Measurements from ENCODE around the genes RHBDL1, CACNA1H and GNPTG.

- PRO-cap: bidirectional peak, plus-strand start at chr16:637252, minus-strand start at chr16:637032
Observed at GRCh38 chr16:636910-637184, 742 bp upstream of the METTL26 start.

- PRO-cap: no peak
Observed at GRCh38 chr16:675397-676193, at the start of gene RHBDL1. Gene RHBDL1 (plus strand): TSS chr16:675671.

DNA sequence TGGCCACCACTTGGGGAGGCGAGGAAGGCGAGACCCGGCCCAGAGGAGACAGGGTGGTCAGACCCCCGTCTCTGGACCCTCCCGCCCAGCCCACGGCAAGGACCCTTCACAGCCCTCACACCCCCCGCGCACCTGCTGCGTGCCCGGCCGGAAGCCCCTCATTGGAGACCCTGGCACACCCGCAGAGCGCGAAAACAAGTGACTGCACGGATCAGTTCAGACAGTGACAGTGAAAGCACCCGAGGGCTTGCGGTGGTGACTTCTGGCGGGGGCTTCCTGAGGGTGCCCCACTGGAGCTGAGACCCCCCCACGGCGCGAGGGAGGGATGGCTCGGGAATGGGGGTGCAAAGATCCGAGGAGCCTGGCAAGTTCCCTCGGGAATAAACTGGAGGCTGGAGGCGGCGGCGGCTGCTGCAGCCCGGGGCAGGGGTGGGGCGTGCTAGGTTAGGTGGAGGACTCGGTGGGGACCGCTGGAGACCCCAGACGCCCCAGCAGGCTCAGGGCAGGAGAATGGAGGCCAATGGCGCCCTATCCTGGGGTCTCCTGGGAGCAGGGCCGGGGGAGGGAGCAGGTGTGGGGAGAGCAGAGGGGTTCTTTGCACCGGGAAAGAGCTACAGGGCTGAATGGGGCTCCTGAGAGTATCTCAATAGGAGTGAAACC, 740 bp upstream of the FBXL16 start:
- PRO-cap: no peak

DNA sequence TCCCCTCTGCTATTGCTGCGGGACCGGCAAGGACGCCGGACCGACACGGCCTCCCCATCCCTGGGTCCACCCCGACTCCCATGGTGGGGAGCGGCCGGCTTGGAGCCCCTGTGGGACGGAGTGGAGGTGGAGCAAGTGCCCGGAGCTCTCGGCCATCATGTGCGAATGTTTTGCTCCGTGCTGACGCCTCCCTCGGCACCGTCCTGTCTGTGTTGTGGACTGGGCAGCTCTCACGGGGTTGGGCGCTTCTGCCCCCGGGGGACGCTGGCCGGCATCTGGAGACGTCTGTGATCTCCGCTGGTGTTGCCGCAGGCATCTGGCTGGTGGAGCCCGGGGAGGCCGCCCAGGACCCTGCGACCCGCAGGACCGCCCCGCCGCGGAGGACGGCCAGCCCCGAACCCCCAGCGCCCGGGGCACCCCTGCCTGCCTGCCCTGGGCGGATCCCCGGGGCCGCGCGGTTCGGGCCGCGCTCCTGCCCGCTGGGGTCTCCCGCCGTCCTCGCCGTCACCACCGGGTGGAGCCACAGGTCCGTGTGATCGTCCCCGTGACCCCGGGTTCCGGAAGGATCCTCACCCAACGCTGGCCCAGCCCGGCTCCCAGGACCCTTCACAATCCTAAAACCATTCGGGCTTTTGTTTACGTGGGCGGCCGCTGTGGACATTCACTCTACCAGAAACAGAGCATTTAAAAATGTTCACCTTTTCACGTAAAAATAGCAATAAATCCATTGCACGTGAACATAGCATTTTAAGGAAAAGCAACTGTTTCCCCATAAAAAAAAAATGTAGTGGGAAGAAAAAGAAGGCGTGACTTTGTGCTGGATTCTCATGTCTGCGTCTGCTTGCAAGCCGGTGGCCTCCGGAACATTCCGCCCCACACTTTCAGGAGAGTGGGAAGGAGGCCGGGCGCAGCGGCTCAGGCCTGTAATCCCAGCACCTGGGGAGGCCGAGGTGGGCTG, 13.1 kb upstream of the GNG13 start:
- PRO-cap: no peak

DNA sequence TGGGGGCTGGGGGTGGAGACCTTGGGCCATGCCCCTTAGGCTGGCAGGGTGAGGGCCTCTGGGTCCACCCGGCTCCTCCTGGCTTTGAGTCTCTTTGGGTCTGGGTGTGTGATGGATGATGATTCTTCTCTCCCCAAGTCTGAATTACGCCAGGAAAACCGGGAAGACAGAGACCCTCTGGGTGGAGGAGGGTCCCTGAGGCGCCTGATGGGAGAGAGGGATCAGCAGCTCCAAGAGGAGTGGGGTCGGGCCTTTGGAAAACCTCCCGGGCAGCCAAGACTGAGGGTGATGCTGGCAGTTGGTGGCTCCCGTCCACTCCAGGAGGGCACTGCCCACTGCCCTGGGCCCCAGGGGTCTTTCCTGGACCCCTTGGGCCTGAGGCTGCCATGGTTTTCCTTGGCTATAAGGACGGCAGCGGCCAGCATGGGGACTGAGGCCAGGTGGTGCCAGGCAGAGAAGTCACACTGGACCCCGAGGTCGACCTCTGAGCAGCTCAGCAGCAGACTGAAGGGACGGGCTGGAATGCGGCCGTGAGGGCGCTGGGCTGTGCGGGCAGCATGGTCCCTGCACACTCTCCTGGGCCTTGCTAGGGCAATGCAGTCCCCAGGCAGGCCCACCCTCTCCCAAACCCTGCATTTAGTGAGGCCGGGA, 55.4 kb upstream of the GNG13 start:
- PRO-cap: no peak

DNA sequence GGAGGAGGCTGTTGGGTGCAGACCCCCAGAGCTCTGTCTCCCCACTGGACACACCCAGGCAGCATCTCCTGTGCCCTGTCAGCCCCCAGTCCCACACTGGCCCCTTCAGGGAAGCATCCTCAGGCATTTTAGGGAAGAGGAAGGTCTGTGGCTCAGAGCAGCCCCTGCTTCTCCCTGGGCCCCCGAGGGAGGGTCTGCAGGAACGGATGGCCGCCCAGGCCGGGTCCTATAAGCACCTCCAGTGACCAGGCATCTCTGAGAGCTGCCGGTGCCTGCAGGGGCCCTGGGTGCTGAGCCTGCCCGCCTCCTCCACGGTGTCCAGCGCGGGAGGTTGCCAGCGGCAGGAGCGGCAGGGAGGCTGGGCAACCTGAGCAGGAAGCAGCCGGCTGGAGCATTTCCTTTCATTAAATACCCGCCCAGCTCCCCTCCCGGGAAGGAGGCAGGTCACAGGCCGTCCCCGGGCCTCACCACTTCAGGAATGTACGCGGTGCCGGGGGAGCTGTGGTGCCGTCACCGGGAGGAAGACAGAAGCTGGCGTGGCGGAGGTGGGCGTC, 15.7 kb downstream of the SOX8 start:
- PRO-cap: no peak

- PRO-cap: no peak
Observed at GRCh38 chr16:1144981-1145824, 7.7 kb upstream of the CACNA1H start.

DNA sequence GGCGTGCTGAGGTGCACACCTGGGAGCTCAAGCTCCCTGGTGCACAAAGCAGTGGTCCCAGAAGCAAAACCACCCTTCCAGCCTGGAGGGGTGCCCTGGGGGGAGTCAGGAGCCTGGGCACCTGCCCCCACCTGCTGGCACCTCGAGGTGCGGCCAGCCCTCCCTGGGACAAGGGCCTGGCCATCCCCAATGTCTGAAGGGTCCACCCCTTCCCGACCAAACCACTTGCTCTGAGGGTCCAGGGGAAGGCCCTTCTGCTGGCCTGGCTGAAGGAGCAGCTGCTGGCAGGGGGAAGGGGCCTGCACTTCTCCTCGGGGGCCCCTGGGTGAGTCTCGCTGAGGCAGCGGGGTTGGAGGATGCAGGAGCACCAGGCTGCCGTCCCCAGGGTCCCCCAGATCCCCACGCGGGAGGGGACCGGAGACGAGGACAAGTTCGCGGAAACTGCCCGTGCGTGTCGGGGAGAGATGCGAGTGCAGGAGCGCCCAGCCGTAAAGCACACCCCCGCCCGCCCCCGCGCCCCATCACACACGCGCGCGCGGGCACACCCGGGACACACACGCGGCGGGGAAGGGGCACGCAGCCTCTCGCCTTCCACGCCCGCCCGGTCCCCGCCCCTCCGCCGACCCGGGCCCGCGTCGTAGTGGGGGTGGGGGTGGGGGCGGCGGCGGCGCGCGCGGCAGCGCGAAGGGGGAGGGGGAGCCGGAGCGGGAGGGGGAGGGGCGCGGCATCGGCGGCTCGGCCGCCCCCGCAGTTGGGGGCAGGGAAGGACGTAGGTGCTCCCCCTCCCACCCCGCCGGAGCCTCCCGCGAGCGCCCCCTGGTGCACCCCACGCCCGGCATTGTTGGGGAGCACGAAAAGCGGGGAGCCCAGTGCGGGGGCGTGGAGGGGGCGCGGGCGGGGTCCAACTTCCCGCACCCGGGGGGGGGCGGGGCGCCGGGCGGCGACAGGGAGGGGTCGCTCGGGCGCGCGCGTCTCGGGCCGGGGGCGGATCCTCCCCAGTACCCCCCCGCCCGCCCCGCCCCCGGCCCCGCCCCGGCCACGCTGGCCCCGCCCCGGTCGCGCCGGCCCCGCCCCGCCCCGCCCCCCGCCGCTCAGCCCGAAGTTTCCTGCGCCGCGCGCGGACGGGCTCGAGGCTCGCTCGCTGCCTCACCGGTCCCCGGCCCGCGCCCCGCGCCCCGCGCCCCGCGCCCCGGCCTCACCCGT, at the start of gene CACNA1H:
Gene CACNA1H (plus strand): TSS at position 1,094 of the 1,203 bp plus-strand sequence.
- PRO-cap: unidirectional peak, plus-strand start at position 555 of the sequence; unidirectional peak, plus-strand start at position 1,094 of the sequence

DNA sequence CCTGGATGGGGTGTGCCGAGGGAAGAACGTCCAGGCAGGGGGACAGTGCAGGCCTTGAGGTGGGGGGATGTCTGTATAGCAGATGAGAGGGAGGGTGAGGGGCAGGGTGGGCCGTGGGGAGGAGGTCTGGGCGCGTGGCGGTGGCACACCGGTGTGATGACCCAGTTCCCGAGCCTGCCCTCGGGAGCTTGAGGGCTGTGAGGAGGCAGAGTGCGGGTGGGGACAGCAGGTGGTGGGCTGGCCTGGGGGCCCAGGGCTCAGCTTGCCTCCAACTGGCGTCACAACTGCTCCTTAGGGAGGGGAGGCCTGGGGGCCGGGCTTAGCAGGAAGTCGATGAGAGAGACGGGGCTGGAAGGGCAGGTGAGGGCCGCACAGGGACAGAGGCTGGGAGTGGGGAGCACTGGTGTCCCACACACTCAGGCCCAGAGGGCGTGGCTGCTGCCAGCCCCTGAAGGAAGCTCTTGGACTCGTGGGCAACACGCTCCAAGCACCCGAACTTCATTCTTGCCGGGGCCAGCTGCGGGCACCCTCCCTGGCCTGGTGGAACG, 6.5 kb downstream of the CACNA1H start:
- PRO-cap: no peak

DNA sequence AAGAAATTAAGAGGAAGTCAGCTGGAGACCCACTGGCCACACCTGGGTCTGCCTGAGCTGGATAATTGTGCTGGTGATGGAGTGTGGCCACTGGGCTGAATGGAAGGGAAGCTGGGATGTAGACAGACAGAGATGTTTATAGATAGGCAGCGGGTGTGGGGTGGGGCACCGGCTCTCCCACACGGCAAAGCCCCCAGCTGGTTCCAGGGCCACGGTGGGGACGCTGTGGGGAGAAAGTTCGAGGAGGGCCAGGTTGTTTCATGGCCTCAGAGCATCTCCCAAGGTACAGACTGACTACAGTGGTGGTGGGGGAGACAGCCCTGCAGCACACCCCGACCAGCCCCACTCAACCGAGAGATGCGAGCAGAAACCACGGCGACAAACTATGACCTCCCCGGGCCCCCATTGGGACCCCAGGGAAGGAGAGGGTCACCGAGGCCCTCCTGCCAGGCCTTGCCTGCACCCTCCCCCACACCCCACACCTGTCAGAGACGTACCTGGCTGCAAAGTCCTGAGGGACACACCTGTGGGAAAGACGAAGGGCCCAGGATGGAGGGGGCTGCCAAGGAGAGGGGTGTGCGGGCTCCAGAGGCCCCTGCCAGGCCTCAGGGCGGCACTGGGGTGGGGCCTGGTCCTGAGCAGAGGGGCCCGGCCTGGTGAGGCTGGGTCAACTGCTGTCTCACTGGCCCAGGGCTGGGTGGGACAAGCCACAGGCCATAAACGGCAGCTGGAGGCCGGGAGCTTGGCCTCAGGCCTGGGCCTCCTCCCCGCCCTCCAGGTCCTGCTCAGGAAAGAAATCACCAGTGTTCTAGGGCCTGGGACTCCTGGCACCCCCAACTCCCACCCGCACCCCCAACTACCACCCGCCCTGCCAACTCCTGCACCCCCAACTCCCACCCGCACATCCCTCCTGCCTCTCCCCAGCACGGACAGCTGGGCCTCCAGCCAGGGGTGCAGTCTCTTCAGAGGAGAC, 677 bp downstream of the TPSG1 start:
- PRO-cap: no peak

DNA sequence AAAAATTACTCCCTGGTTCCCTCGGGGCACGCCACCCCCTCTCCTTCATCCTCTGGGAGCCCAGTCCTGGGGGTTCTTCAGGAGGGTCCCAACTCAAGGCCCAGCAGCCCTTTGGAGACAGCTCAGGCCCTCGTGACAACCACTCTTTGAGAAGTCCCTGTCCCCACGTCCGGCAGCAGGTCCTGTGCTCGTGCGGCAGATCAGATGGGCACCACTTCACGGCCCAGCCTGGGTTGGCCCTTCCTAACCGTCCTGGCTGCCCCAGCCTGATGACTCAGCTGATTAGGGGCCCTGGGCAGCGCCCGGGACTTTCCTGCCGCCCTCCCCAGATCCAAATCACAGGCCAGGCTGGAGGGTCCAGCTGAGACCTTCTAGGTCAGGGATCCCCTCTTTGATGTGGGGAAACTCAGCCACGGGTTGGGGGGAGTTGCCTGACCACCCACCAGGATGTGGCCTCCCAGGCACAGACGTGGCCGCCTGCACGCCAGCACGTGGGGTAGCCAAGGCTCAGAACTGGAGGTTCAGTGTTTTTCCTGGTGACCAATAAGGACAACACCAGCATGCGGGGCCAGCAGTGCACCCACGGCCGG, 619 bp upstream of the TPSG1 start:
- PRO-cap: unidirectional peak, minus-strand start at position 312 of the sequence

- PRO-cap: no peak
Observed at GRCh38 chr16:1309809-1310814, 676 bp downstream of the UBE2I start.

DNA sequence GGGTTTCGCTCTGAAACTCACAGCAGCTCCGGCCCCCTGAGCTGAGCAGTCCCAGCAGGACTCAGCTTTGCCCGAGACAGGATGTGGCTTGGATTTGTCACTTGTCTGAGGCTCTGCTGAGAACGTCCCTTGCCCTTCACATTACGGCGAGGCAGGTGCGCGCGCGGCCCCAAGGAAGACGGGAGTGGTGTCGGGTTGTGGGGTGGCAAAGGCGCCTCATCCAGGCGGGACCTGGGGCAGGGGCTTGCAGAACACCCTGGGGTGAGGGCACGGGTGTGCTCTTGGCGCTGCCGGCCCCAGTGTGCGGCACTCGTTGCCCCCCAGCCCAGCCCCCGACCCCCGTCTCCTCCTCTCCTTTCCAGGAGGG, 5.6 kb downstream of the UBE2I start:
- PRO-cap: no peak

GRCh38 chr16:1327403-1327944, 6.0 kb upstream of the BAIAP3 start:
- PRO-cap: no peak

- PRO-cap: bidirectional peak, plus-strand start at chr16:1351965, minus-strand start at chr16:1351804
Observed at GRCh38 chr16:1351663-1352501, at the start of gene GNPTG. Gene GNPTG (plus strand): TSS chr16:1351931.

DNA sequence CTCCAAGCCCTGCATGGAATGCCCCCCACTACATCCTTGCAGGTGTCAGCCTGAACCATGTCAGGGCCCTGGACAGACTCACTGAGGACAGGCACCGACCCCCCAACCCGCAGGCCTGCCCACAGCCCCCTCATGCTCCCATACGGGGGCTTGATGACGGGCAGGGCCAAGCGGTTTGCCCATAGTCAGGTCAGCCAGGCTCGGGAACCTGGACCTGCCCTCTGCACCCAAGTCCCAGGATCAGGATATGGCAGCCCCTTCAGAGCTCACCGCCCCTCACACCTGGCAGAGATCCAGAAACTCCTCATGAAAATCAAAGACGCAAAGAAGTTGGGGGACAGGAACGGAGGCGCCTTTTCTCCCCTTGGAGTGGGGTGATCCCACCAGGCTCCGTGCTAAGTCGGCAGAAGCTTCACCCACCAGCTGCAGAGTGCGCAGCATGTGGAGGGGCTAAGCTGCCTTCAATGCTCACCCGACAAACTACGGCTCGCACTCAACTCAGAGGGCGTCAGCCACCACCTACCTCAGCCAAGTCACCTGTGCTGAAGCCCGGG, 26.5 kb downstream of the GNPTG start:
- PRO-cap: no peak

DNA sequence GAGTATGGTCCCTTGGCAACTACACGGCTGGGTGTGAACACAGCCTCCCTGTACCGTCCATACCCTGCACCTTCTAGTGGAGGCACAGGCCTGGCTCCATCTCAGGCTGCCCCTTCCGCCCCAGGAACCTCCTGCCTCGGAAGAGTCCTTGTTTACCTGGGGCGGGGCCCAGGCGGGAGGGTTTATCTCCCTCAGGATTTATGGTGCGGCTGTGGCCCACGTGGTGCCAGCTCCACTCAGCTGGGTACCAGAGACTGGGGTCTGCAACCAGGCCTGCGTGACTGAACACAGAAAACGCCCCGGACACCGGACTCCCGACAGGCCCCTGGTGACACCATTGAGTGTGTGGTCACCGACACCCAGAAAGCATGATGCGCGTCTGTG, 19.0 kb downstream of the UNKL start:
- PRO-cap: no peak

DNA sequence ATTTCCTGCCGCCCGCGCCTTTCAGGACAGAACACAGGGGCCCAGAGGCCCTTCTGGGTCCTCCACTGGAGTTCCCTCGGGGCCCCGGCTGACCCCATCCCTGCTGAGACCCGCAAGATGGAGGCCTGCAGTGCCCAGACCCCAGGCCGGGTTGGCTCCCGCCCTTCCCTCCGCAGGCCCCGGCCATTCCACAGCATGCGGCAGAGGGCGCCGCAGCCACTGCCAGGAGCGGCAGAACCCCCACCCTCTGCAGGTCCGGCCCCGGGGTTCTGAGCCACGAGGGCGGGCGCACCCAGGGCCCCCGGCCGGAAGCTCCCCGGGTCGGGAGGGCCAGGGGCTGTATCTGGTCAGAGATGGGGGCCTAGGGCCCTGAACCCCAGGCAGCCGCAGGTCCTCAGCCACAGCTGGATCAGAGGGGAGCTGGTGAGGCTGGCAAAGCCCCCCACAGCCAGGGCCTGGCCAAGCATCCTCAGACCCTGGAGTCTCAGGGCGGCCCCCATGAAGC, 2.3 kb upstream of the PERCC1 start:
- PRO-cap: no peak

- PRO-cap: bidirectional peak, plus-strand start at chr16:1445189, minus-strand start at chr16:1445051; bidirectional peak, plus-strand start at chr16:1445505, minus-strand start at chr16:1445392
Observed at GRCh38 chr16:1444761-1445800, 725 bp upstream of the CCDC154 start.

- PRO-cap: no peak
Observed at GRCh38 chr16:1469525-1470399, 5.1 kb downstream of the CLCN7 start.